OVCAR3 (cell line): ENCODE data around the genes AVPR1B and SRGAP2.

- RRBS: no CpG with 5 or more reads among the region's 17 CpGs
These were observed 624 bp downstream of the SLC41A1 start for GRCh38 chr1:205812229-205812918.

- RRBS: 90% methylated on average over 21 of the region's 73 CpGs
These were observed at the start of gene AVPR1B for GRCh38 chr1:206116983-206118233. Gene AVPR1B (minus strand): TSS chr1:206117388.

GRCh38 chr1:206203387-206203943 is at the start of gene SRGAP2:
Gene SRGAP2 (plus strand): TSS chr1:206203541.
- RRBS: 7% methylated on average over 4 of the region's 41 CpGs

DNA sequence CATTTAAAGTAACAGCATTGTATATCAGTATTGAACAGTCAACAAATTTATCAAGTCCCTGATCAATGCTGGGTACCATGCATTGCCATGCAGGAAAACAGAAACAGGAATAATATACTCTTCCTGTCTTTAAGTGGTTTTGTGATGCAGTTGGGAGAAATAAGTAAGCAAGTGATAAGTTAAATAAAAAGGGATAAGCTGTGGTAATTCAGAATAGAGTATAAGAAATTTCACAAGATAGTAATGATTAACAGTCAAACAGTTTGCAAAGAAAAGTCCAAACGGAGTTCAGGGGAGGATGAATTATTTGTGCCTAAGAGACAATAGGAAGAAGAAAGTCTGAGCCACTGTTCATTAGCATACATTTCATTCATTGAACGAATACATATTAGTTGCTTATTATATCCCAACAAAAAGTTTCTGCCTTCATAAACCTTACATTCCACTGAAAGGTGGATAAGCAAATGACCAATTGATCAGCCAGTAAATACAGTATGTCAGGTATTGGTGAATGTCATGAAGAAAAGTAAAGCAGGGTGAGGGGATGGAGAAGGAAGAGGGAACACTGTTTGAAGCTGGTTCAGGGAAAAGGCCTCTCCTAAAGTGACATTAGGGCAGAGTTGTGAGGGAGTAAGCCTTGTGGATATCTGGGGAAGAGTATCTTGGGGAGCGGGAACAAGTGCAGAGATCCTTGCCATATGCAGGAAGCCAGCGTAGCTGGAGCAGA is 38.9 kb upstream of the IKBKE start:
- RRBS: no CpG with 5 or more reads among the region's 4 CpGs

GRCh38 chr1:206458068-206459141 is 11.9 kb upstream of the IKBKE start:
- RRBS: no CpG with 5 or more reads among the region's 15 CpGs

GRCh38 chr1:206540134-206540904 is 33.0 kb downstream of the RASSF5 start:
- RRBS: no CpG with 5 or more reads among the region's 10 CpGs

GRCh38 chr1:206574997-206575924 is 37.0 kb downstream of the EIF2D start:
- RRBS: 100% methylated on average over 1 of the region's 14 CpGs

GRCh38 chr1:206577388-206577968 is 34.8 kb downstream of the EIF2D start:
- RRBS: no CpG with 5 or more reads among the region's 3 CpGs

DNA sequence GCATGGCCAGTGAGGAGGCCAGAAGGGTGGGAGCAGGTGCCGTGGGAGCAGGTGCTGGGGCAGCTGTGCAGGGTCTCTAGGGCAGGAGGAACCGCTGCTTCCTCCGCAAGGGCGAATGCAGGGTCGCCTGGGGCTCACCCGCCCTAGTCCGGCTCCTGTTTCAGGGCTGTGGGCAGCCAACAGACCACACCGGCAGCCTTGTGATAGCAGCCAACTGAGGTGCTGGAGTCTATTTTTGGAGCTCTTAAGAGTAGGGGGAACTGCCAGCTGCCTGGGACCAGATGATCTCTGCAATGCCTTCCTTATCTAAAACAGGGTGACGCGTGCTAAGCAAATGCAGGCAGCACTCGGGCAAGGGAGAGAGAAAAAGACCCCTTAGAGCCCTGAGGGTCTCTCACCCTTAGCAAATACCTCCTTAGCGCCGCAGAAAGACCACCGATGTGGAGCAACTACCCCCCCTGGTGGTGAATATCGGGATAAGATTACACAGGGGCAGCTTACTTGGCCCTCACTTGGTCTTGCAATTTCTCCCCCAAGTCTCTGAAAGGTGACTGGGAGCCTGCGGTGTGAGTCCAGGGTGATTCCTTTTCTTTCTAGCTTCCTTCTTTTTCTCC is 20.7 kb upstream of the MAPKAPK2 start:
- RRBS: no CpG with 5 or more reads among the region's 16 CpGs

DNA sequence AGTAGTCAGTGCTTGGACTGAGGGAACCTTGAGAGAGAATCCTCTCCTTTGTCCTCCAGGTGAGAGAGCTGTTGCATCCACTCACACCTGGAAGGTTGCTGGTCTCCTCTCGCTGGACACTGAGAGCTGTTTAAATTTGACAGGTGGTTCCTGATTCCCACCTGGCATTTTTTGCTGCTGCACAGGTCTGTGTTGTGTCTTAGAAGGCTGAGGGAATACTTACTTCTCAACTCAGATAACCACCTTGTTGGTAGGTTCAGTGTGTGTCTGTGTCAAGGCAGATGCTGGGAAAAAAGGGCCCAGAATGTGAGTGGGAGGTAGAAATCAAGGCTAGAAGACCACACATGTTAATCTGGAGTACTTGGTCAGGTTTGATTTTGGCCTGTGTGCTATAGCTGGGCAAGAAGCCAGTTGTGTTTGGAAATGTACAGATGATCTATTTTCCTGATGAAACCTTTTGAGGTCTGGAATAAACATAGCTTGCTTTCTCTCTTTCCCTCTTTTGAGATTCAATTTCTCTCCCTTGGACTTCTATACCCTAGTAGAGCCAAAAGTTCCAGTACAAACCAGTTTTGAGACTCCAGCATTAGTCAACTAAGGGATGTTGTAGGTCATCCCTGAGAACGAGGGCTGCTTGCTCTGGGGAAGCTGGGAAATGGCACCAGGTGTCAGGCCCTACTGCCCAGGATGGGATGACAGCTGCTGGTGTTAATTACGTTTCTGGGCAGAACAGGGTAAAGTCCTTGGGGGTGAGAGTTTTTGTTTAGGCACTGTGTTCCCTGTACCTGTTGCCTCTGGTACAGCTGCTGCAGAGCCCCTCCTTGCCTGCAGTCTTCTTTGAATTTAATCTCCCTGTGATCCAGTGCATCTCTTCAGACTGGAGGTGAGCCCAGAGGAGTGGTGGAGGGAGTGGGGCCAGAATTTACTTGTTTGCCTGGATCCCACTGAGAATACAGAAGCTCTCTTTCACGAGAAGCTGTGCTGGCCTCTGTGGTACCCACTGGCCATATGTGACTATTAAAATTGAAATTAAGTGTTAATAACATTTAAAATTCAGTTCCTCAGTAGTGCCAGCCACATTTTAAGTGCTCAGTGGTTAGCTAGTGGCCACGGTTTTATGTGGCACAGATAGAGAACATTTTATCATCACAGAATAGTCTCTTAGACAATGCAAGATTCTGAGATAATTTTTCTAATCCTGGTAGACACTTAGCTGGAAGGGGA is 15.9 kb downstream of the MAPKAPK2 start:
- RRBS: no CpG with 5 or more reads among the region's 5 CpGs

DNA sequence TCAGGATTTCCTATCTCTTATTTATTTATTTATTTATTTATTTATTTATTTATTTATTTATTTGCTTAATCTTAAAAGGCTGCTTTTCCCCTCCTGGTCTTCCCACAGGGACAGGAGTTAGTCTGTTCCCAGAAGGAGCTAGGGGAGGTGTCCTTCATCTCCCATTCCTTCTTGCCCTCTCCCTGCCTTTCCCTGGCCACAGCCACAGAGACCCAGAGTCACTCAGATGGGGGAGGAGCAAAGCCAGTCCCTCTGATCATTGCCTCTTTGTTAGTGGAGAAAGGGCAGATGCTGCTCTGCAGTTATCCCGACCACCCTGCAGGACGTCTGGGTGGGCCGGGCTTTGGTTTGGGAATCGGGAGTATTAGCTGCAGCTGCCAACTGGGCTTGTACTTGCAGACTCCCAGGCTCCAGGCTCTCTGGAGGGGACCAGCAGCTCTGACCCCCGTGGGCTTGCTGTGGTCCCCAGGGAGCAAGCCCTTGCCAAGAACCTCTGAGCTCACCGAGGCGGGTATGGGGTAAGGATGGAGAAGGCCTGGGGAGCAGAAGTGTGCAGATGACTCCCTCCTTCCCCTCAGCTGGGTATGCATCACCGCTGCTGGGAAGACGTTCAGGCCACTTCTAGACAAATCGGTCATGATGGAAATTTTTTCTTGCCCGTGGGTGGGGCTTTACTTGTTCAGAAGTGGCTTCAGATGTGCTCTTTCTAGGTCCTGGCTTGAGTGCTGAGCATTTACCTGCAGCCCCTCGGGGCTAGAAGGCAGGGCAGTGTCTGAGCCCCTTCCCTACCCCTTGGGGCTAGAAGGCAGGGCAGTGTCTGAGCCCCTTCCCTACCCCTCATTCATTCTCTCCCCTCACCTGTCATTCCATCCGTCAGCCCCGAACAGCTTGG is 21.6 kb downstream of the MAPKAPK2 start:
- RRBS: no CpG with 5 or more reads among the region's 14 CpGs

GRCh38 chr1:206714680-206715109 is 30.0 kb downstream of the MAPKAPK2 start:
- RRBS: no CpG with 5 or more reads among the region's 2 CpGs

DNA sequence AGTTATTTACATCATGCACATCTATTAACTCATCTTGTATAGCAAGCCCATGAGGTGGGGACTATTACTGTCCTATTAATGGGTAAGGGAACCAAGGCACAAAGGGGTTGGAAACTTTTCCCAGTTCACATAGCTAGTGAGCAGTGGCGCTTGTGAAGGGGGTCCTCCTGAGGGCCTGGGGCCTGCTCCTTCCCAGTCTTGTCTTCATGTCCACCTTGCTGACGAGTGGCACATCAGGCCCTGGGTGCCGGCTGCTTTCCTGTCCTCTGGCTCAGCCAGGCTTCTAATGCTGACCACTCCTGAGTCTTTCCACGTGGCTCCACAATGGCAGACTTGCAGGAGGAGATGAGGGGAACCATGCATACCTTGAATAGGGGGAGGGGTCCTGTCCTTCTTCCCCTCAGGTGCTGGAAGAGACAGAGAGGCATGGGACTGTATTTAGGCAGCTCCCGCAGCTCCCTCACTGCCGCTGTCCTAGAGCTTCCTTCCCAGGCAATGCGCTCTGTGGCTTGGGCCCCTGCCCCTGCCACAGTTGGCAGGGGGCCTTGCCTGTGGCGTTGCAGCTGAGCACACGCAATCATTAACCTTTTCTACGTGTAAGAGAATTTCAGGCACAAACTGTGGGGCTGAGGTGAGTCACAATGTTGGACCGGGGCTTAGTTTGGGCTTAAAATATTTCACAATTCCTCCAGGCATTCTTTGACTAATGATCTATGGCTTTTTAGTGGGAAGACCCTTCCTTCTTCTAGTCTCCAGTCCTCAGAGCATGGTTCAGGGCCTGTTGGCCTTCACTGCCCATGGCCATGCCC is 38.9 kb downstream of the MAPKAPK2 start:
- RRBS: no CpG with 5 or more reads among the region's 11 CpGs

DNA sequence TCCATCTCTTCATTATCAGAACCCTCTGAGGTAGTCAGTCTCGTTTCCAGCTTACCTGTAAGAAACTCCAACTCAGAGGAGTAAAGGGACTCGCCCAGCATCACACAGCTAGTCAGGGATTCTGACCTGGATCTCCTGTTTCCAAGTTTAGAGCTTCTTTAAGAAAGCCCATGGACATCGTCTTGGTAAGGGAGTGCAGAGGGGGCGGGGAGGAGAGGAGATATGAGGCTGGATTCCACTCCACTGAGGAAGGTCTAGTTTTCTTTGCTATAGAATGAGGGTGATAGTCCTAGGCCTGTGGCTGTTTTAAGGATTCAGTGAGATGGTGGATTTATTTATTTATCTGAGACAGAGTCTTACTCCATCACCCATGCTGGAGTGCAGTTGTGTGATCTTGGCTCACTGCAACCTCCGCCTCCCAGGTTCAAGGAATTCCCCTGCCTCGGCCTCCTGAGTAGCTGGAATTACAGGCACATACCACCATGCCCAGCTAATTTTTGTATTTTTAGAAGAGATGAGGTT is 34.2 kb upstream of the IL19 start:
- RRBS: no CpG with 5 or more reads among the region's 6 CpGs

GRCh38 chr1:206739001-206740137 is 31.2 kb upstream of the IL19 start:
- RRBS: no CpG with 5 or more reads among the region's 8 CpGs

GRCh38 chr1:206932325-206932600 is 10.5 kb upstream of the FCMR start:
- RRBS: no CpG with 5 or more reads among the region's 7 CpGs

GRCh38 chr1:206935206-206935929 is 10.9 kb downstream of the PIGR start:
- RRBS: no CpG with 5 or more reads among the region's 22 CpGs

DNA sequence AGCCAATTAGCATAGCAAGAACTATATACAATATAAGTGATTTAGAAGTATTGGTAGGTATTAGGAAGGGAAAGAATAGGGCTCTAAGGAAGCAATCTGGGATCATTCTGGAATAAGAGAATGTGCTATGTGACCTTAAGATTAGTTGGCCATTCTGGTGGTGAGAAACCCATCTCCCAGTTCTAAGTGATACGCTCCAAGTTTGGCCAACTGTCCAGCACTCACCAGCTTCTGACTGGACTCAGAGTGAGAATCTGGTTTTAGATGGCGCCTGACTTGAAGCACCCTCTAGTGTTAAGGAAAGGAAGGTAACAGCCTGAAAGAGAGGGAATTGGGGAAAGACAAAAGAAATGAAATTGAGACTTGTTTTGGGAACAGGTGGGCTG is 9.0 kb upstream of the FCAMR start:
- RRBS: no CpG with 5 or more reads among the region's 2 CpGs

DNA sequence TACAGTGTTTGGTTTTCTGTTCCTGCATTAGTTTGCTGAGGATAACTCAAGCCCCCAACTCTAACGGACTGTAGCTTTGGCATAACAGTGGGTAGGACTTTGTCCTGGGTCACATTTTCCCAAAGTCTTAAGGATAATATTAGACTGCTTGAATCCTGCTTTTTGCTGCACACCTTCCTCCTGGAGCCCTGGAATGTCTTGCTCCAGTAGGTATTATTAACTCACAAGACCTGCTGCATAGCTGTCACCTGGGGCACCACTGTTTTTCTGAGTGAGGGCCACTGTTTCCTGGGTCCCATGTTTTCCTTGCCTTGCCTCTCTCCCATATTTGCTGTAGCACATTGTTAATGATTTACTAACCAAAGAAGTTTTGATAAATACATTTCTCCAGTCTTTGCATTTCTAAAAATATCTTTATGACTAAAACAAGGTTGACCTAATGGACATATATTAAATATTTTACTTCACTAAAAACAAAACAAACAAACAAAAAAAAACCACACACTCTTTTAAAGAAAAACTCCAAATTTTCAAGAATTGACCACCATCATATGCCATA is 22.5 kb upstream of the FCAMR start:
- RRBS: no CpG with 5 or more reads among the region's 1 CpG

DNA sequence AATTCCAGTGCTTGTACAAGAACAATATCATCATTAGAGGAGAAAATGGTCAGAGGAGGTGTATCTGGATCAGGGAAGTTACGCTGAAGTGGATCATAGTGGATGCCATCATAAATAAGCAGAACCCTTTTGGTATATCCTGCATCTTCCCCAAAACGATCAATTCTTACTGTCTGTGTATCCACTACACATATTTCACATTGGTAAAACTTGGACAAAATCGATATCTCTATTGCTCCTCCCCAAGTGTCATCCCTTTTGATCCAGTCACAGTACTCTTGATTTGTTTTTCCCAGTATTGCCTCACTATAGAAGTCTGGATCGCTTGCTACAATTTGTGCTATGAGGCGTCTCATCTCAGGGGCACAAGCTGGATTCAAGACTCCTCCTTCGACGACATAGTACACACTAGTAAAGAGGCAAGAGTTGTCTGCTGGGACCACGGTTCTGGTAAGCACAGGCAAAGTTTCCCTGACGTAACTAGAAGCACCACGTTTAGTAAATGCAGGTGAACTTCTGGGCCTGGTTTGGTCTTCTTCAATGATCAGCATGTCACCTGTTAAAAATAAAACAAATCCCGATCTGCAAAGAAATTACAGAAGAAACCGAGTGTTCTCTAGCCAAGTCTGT is 1.7 kb downstream of the YOD1 start:
- RRBS: no CpG with 5 or more reads among the region's 12 CpGs